Colon Carcinoma Metastatic in the Brain (tissue), 2 donors: ENCODE measurements around the genes C3orf18, IQCF2 and ABHD14A.

GRCh38 chr3:50257302-50258048 is 11.5 kb upstream of the SEMA3B start:
- PRO-cap, 2 experiments = no peak in any of the 2 experiments

DNA sequence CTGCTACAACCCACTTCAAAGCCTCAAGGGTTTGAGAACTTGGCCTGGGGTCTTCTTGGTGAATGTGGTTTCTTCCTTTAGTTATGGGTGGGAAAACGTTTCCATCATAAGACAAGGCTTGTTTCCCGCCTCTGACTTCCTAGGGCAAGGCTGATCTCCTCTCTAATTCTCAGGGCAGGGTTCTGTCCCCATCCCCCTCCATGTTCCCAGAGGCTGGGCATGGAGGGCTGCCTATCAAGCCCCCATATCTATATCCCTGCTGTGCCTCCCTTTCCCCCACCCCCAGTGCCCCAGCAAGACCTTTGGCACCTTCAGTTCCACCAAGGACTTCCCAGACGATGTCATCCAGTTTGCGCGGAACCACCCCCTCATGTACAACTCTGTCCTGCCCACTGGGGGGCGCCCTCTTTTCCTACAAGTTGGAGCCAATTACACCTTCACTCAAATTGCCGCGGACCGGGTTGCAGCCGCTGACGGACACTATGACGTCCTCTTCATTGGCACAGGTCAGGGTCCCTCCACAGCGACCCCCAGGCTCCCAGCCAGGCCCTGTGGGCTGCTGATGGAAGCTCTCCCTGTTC is 4.7 kb upstream of the LSMEM2 start:
- PRO-cap, 2 experiments = no peak in any of the 2 experiments

DNA sequence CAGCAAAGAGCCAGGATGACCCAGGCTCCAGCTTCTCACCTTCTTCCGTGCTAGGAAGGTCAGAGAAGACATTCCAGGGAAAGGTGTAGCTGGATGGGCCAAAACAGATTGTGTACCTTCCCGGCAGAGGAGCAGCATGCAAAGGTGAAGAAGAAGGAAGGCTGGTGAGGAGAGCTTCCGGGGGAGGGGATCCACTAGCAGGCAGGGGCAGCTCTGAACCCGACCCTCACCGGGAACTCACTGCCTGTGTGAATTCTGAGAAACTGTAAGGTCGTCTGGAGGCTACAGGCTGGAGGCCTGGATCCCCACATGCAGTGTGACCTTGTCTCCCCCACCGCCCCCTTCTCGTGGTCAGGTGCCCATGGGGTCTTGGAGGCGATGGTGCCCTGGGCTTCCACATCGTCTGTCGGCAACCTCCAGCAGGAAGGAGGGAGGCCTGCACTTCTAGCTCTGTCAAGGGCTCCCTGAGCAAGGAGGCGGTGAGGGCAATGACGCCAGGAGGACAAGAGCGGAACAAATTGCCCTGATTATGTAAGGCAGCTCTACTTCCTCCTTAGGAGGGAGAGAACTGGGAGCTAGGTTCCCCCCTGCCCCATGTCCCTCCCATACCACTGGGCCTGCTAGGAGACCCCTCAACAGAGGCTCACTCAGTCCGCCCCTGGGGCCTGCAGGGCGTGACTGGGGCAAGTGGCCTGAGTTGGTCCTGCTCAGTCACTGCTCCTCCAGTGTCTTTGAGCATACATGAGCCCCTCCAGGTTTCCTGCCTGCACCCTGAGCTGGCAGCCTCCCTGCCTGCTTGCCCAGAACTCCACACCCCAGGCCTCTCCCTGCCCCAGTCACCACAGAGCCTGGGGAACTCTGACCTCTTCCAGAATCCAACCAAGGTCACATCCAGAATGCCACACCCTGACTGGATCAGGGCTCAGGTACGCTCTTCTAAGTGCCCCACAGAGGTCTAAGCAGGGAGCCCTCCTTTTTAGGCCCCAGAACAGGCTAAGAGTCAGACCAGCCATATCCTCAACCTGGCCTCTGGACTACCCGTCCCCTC is 56.1 kb downstream of the CACNA2D2 start:
- PRO-cap, 2 experiments = no peak in any of the 2 experiments

GRCh38 chr3:50449991-50451295 is 53.0 kb downstream of the CACNA2D2 start:
- PRO-cap, 2 experiments = no peak in any of the 2 experiments

DNA sequence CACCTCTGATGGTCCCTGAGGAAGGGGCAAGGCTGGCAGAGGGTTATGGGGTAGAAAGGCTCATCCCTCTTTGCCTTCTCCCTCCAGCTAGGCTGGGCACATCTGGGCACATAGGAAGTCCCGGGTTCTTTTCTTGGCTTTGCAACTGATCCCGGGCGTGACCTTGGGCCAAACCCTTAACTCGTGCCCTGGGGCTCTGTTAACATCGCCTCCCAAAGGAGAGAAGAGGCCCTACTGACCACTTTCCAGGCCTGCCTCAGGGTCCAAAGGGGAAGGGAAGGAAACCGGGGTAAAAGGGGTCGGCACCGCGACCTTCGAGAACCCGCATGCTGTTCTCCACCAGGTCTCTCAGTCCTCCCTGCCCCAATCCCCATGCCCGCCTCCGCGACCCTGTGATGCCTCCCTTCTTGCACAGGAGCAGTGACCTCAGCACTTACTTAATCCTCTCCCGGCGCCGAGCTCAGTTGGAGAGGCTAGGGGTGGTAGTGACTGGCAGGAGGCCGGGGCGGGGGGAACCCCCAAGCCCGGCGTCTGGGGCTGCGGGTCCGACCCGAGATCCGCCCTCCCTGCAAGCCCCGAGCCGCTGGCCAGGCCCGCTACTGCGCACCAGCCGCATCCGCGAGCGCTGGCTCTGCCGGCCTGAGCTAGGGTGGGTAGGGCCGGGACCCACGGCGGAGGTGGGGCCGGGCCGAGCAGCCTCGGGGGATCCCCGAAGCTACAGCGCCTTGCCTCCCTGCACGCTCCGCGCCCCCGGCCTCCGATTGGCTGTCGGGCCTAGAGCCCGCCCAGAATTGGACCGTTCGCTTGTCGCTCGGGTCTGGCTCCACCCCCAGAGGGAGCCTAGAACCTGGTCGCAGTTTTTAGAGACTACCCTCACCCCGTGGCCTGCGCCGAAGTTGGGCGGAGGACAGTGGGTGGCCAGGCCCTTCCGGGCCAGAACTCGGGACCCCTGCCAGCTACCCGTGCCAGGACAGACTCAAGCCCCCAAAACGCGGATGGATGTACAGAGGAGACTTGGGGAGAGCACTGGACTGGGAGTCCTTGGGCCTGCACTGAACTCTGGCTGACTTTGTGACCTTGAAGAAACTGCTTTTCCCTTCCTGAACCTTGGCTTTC is at the start of gene C3orf18:
Gene C3orf18, minus strand, starts transcription at position 722 of the 1,116 bp plus-strand sequence.
- PRO-cap, 2 experiments = no peak in any of the 2 experiments

DNA sequence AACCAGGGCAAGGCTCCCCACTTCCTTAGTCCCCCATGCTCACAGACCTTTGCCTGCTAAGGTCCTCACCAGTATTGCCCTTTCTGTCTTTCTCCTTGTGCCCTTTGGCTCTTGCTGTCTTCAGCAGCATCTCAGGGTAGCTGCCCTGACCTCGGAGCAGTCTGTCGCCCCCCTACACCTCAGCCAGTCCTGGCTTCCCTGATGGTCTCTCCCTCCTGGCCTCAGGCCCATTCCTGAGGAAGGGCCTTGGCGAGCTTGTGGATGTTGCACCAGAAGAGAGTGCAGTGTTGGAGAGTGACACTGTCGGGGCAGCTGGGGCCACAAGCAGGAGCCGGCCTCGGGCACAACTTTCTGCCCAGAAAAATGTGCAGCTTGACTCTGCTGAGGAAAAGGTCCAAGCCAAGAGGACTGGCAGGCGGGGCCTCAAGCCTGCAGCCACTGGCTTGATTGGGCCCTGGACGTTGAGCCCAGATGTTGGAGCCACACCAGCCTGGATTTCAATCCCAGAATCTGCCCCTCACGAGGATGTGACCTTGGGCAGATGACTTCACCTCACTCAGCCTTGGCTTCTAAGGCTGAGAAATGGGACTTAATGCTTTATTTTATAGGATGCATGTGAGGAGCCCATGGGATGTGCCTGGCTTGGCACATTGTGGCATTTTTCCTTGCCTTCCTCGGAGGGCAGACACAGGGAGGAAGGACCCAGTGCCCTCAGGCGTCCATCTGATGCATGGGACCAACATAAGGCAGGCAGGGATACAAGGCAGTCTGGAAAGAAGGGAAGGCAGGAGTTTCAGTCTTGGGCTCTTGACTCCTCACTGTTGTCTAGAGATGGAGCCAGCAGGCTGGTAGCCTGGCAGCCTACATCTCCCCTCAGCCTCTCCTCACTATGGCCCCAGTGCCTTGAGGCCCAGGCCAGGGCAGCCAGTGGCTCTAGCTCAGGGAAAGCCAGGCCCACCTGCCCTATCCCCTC is 12.9 kb downstream of the HEMK1 start:
- PRO-cap, 2 experiments = no peak in any of the 2 experiments

DNA sequence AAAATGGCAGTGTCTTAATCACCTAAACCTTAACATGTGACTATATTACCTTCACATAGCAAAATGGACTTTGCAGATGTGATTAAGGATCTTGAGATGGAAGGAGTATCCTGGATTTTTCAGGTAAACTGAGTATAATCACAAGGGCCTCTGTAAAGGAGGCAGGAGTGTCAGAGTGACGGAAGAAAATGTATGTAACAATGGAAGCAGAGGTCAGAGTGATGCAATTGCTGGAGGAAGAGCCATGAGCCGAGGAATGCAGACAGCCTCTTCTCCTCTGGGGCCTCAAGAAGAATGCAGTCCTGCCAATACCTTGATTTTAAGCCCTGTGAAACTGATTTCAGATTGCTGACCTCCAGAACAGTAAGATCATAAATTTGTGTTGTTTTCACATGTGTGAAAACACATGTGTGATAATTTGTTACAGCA is 15.1 kb downstream of the HEMK1 start:
- PRO-cap, 2 experiments = no peak in any of the 2 experiments

DNA sequence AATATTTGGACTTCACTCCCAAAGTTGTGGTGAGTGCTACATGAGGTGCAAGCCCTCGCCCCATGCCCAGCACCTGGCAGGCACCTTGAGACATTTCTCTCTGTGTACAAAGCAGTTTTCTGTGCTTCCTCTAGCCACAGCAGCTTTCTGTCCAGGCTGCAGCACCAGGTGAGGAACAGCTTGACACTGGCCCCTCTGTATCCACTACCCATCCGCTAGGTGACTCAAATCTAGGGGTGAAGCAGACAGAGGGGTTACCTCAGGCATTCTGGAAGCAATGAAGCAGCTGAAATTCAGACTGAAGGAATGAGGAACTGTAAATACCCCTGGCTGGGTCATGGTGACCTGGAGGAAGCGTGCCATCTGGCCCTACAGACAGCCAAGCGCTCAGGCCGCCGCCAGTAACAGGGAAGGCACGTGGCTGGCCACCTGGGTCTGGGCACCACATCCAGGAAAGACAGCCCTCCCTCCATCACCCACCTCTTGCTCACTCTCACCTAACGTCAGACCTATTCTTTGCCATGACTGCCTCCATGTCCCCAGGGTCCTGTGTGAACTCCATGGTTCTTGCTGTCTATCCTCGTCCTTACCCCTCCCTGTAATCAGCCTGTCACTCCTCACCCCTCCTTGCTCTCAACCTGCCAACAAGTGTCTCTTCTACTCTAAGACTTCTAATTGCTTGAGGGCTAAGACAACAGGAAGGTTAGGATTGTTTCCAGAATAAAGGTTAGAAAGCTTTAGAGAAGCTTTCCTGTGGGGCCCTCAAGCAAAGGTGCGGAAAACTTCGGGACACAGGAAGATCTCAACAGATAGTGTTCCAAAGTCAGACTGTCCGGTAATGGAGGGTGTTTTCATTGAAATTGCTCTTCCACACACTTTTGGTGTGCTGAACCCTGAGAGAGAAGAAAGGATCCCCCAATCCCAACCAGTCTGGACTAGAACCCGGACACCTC is 6.4 kb downstream of the CISH start:
- PRO-cap, 2 experiments = no peak in any of the 2 experiments

GRCh38 chr3:50620365-50621279 is 3.7 kb downstream of the MAPKAPK3 start:
- PRO-cap, 2 experiments = no peak in any of the 2 experiments

DNA sequence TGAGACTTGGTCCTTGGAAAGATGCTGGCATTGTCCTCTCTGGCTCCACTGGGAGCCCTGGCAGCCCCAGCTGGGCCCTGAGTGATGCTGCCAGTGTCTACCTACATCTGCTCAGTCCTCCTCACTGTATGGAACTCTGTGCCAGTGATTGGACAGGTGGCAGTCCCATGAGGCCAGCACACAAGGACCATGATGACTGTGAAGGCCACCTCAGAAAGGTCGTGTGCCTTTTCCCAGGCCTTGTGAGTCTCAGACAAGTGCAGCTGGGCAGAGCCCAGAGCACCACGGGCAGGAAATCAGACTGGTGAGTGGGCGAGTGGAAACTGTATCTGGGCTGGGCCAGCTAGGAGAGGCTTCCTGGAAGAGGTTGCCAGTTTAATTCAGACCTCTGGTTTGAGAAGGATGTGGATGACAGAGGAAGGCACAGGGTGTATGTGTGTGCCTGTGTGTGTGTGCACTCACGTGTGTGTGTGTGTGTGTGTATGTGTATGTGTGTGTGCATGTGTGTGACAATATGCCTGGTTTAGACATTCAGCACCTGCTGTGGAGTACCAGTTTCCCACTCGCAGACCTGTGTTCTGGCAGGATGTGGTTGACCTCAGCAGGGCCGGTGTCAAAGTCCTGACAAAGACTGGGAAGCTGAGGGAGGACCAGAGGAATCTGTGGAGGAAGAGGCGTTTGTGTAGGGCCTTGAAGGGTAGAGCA is 7.0 kb downstream of the MAPKAPK3 start:
- PRO-cap, 2 experiments = no peak in any of the 2 experiments

DNA sequence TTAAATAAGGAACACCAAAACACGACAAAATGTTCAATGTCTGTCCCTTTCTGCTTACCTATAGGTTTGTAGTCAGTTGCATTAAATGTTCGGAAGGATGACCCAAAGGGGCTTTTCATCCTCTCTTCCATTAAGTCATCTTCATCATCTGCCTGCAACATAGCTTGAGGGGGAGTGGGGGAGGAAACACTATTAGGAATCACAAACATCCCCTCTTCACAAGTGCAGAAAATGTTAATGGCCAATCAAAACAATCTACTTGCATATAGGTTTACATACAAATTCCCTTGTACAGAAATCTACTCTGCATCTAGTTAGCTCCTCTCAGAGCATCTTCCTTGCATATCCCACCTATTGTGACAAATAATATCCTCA is 22.1 kb downstream of the RBM15B start:
- PRO-cap, 2 experiments = no peak in any of the 2 experiments

DNA sequence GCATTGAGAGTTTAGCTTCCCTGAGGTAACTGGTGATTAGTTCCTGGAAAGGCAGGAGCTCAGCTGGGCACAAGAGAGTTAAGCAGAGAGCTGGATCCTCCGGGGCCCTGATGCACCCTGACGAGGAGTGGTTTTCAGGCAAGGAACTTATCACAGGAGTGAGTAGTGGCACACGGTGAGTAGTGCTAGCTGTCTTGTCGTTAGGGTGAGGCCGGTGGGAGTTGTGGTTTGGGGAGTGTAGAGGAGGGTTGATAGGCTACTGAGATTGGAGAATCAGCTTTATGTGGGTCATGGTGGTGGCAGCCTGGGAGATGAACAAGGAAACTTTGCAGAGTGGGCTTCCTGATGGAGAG is 854 bp downstream of the RAD54L2 start:
- PRO-cap, 2 experiments = peak in 1 of 2 experiments; most common minus-strand start position 122 of the sequence (in 1)

DNA sequence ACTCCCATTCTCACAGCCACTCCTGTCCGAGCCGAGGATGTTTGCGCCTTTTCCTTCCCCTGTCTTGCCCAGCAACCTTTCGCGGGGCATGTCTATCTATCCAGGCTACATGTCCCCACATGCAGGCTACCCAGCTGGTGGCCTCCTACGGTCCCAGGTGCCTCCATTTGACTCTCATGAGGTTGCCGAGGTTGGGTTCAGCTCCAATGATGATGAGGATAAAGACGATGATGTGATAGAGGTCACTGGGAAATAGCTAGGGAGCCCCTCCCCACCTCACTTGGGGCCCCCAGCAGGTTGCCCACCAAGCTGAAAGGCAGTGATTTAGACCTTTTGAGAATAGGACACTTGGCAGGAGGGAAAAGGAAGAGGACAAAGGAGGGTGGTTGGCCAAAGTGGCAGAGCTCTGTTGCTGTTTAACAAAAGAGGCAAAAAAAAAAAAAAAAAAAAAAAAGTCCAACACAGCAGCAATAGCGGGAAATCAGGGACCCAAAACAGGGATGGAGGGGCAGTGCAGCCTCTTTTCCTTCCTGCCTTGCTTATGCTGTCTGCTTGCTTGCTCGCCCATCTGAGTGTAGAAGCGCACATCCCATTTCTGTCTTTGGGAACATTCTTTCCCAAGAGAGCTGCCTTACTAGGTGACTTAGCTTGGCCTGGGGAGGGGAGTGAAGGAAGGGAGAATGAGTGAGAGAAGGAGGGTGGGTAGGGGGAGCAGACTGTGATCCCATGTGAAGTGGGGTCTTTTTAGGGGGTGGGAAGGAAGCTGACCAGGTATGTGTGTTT is 7.7 kb upstream of the TEX264 start:
- PRO-cap, 2 experiments = no peak in any of the 2 experiments

DNA sequence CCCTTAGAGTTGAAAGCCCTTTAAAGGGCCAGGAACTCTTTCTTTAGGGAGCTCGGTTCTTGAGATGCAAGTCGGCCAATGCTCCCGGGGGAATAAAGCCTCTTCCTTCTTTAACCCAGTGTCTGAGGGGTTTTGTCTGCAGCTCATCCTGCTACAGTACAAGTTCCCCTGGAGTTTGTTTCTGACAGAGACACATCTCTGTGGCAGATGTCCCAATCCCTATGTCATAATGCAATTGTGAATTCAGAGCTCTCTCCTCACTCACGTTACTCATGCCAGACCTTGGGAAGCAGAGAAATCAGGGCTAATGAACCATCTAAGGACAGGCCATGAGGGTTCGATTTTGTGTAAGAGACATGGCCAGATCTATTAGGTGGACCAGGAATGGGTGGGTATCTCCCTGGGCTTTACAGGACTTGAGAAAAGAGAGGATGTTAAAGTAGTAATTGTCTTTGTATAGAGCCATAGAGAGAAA is at the start of gene IQCF2:
Gene IQCF2, plus strand, starts transcription at position 278 of the 475 bp plus-strand sequence.
- PRO-cap, 2 experiments = no peak in any of the 2 experiments

GRCh38 chr3:51963737-51964886 is 3.1 kb downstream of the PCBP4 start:
- PRO-cap, 2 experiments = no peak in any of the 2 experiments

DNA sequence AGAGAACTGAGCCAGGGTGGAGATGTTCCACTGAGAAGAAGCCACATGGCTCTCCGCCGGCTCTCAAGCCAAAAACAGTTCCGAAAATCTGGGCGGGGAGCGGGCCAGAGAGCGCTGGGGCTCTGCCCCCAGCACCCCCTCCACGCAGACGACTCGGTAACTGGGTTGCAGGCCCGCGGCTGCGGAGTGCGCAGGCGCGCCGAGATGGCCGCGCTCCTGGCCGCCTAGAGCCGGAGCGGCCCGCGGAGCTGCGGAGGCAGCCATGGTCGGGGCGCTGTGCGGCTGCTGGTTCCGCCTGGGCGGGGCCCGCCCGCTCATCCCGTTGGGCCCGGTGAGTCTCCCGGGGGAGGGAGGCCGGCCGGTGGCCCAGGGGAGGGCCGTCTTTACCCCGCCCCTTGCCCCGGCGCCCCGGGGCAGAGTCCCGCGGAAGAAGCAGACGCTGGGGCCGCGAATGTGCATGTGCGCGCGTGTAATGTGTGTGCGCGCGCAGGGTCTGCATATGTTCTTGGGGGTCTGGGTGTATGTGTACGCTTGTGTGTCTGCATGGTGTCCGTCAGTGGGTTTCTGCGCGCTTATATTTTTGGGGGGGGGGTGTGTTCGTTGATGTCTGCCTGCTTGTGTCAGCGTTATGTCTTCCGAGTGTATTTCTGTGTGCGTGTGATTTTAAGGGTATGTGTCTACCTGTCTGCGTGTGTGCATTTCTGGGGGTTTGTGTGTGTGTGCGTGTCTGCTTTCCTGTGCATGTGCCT is at the start of gene ABHD14A:
Gene ABHD14A, plus strand, starts transcription at position 191 of the 749 bp plus-strand sequence.
- PRO-cap, 2 experiments = peak in 2 of 2 experiments; most common plus-strand start position 435 of the sequence (in 2); most common minus-strand start position 271 of the sequence (in 1)

DNA sequence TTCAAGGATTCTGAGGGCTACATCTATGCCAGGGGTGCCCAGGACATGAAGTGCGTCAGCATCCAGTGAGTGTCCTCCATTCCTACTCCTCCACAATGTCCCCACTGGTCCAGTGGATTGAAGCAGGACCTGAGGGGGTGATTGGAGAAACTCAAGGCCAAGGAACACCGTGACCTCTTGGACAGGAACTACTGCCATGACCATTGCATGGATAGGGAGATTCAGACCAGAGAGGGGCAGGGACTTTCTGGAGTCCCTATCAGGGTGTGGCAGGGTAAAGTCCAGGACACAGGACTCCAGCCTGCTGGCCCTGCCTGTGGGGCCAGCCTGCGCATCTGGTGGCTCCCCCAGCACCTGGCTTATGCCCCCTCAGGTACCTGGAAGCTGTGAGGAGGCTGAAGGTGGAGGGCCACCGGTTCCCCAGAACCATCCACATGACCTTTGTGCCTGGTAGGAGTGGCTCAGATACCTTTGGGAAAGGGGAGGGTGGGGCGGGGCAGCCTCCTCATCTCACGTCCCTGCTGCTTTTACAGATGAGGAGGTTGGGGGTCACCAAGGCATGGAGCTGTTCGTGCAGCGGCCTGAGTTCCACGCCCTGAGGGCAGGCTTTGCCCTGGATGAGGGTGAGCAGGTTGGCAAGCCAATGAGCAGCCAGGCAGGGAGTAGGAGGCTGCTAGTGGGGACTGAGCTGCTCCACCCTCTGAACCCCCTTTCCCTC is 2.7 kb downstream of the ACY1 start:
- PRO-cap, 2 experiments = peak in 1 of 2 experiments; most common plus-strand start position 532 of the sequence (in 1); most common minus-strand start position 443 of the sequence (in 1)

GRCh38 chr3:52025463-52025823 is 29.7 kb upstream of the RPL29 start:
- PRO-cap, 2 experiments = no peak in any of the 2 experiments

- PRO-cap, 2 experiments = no peak in any of the 2 experiments
Observed at GRCh38 chr3:52028462-52029167, 27.8 kb downstream of the DUSP7 start.

DNA sequence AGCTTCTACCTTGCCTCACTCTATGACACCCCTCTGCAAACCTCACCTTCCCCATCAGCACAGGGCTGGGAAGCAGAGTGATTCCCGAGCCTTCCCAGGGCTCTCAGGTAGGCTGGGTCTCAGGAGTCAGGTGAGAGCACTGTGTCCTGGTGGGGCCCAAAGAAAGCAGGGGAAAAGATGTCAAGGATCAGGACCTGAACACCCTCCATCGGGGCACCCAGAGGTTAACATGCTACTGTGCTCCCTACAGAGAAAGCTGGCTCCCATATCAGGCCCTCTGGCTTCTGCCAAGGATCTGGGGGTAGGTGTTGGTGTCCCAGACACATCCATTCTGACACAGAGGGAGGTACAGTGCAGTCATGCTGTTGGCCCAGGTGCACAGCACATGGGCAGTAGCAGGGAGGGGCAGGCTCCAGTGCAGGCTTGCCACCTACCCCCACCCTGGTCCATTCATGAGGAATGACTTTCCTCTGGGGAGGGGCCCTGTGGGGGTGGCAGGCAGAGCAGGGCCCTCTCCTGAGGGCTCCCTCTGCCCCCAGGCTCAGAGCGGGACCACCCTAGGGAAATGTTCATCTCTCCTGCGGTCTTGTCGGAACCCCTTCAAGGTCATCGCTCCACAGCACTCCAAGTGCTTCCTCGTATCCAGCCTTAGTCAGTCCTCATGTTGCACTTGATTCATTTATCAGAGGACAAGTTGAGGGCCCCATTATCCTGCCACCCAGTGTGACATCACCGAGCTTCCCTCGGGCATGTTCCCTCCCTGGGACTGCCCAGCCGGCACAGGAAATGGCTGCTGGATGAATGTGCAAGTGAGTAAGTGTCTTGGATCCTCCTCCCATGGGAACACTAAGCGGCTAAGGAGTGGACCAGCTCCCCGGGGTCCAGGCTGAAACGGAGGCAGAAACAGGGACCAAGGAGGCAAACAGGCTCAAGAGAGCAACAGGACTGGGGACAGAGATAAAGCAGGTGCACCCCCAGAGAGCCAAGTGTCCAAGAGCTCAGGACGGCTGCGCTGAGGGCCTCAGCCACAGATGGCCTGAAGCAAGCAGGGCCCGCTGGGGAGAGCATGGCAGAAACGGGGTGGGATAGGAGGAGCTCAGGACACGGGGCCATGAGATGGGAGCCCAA is 10.0 kb downstream of the DUSP7 start:
- PRO-cap, 2 experiments = no peak in any of the 2 experiments